ENCODE measurements around the gene SNX21.

DNA sequence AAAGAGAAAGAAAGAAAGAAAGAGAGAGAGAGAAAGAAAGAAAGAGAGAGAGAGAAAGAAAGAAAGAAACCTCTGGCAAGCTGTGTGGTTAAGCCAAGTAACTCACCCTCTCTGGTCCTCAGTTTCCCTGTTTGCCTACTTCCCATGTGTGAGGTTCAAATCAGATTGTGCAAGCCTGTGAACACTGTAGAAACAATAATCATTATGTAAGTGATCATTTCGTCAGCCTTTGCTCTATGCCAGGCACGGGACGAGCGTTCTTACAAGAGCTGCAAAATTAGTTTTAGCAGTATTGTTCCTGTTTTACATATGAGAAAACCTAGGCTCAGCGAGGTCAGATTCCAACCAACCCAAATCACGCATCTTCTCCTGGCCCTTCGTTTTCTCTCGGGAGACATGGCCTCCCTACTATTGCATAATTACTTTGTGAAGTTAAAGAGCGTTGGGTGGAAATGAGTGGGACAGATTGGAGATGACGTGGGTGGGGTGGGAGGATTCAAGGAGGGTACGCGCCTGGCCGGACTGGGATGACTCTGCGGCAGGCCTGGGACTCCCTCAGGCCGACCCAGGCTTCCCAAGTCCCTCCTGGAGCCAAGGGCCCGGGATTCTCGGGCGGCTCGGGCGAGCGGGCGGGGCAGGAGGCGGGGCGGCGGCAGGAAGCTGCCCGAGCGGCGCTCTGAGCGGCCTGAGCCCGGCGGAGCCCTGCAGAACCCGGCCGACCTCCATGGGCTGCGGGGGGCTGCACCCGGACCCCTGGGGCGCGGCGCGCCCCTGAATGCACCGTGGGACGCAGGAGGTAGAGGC is at the start of gene SNX21:
Gene SNX21, plus strand, starts transcription at position 655 of the 804 bp plus-strand sequence.
- PRO-cap = bidirectional peak, plus-strand start at position 707 of the sequence, minus-strand start at position 584 of the sequence

GRCh38 chr20:45902209-45902774 is 9.7 kb downstream of the PLTP start:
- PRO-cap = no peak

- PRO-cap = no peak
These were observed 6.3 kb upstream of the PLTP start for GRCh38 chr20:45918187-45918733.

DNA sequence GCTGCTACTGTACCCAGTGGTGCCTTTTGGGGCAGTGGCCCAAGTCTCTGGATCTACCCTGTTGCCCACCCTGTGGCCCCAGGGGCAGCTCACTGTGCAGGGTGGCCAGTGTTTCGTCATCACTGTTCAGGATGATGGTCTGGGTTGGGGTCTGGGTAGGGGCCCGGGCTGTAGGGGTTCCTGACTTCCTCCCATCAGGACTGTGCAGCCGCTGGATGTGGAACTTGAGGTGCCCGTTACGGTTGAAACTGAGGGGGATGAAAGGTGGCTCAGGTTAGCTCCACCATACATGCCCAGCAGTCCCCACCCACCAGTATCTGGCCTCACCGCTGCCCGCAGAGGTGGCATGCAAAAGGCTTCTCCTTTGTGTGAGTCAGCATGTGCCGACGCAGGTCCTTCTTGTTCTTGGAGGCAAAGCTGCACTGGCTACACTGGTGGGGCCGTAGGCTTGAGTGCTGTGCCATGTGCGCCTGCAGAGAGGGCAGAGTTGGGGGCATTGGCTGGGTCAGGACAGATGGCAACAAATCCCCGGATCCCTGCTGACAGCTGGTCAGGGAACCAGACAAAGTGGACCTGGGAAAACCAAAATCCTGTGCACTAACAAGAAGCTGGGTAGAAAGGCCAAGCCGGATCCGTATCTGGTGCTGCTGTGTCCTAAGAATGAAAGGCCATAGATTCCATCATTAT is 15.8 kb downstream of the PCIF1 start:
- PRO-cap = no peak

DNA sequence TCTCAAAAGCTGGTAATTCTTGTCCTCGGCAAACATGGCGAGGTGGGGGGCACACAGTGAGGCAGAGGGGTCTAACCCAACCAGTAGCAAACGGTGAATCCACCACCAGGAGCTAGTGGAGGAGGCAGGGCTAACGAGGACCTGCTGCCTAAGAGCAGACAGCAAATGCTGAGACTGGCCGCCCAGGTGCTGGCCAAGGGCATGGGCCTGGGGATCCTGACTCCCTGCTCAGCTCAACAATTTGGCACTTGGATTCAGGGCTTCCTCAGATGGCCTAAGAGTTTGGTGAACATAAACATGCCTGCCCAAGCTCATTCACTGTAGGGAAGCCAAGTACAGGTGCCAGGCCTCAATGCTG is 18.4 kb downstream of the PCIF1 start:
- PRO-cap = no peak

- PRO-cap = no peak
These were observed 19.5 kb downstream of the NCOA5 start for GRCh38 chr20:46070060-46070890.

DNA sequence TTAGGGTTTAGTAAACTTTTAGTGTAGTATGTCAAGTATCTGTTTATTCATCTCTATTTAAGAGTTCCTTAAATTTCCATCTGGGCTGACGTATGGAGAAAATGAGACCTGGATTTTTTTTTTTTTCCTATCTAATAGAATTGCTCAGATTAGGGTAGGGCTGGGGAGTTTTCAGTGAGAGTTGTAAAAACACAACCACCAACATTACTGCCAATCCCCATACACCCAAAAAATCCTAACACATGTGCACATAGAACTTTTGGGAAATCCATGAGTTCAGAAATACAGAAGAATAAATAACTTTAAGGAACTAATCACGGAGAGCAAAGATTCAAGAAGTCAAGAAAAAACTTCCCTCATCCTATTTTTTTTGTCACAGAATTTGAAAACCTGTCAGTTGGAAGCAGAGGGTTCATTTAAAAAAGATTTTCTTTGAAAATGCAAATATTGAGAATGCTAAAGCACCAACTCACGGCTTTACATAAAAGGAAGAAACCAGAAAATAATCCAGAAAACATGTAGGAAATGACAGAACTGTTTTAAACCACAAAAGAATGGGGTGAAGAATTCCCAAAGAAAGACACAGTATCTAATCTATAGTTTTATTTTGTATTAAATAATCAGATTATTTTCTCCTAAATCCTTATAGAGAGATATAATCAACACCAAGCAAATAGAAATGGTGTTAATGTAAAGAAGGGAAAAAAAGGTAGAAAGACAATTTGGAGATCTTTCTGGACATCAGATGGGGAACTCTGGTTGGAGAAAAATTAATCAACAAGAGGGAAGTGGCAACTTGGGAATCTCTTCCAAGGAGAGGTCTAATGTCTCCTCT is 7.9 kb downstream of the NCOA5 start:
- PRO-cap = no peak

- PRO-cap = no peak
These were observed 386 bp downstream of the CD40 start for GRCh38 chr20:46118484-46118916.

DNA sequence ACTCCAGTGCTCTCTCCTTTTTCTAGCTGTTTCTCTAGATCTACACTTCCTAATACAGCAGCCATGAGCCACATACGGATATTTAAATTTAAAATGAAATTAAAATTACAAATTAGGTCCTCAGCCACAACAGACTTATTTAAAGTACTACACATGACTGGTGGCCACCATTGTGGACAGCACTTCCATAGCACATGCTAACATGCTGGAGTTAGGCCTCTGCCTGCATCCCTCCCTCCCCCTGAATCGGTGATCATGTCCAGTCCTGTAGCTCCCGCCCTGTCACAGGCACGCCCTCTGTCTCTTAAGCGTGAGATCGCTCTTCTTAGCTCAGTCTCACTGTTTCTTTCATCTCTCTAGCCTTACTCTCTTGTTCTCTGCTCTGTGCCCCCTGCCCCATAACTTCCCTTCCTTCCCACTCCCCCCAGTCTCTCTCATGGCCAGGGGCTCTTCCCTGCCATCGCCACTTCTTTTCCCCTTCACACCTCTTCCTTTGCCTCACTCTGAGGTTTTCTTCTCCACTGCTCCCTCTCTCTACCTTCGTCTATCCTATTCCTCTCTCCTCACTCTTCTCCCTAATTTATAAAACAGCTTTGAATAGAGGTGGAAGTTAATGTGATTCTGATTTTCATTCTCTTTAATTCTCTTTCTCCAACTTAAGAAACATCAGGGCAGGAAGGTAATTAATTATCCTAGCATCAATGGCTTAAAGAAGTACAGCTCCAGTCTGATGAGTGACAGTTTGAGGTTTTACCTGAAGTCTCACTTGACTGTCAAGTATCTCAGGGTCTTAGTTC is 13.4 kb upstream of the SLC35C2 start:
- PRO-cap = no peak

DNA sequence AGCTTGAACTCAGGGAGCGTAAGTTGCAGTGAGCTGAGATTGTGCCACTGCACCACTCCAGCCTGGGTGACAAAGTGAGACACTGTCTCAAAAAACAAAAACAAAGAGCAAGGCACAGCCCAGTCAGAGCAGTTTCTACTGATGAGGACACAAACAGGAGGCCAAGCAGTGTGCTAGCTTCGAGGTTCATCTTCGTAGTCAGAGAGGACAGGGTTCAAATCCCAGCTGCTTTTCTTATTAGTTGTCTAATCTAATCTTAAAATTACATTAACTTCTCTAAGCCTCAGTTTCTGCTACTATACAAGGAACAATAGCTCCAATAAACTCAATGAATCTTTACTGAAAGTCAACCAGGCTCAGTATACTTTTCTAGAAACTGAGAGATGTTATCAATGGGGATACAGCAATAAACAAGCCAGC is 1.5 kb downstream of the TP53RK start:
- PRO-cap = no peak

GRCh38 chr20:47318019-47318827 is 38.3 kb downstream of the ZMYND8 start:
- PRO-cap = unidirectional peak, plus-strand start at chr20:47318230; bidirectional peak, plus-strand start at chr20:47318291, minus-strand start at chr20:47318329; bidirectional peak, plus-strand start at chr20:47318653, minus-strand start at chr20:47318737

DNA sequence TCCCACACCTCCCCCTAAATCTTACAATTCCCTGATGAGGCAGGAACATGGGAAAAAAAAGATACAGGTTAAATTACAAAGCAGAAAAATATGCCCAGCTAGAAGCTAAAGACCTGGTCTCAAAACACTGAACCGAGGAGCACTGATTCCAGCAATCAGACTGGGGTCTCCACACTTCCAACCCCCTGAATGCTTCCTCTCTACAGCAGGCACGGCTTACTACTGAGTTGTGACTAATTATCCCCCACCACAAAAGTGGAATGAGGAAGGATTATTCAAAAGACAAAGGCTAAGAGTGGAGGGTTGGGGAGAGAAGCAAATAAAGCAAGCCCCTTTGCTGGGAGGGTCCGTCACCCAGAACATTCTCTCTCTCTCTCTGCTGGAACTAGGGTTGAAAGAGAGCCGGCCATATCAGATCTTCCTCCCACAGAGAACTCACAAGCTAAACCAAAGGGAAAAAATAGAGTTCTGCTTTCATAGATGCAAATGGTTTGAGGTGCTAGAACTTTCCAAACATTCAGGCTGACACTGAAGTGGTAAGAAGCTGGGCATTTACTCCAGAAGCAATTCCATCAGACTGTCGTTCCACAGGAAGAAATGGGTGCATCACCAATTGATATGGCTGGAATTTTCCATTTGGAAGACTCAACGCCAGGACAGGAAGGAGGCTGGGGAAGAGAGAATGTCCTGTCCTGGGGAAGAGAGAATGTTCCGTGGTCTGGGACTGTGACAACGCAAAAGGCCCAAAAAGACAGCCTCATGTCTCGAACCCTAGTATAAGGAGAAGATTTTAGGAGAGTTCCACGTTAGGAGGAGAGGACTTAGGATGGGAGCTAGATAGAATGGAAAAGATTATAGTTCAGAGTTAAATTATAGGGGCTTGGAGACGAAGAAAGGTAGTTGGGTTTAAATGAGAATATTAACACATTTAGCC is 7.9 kb downstream of the ZMYND8 start:
- PRO-cap = bidirectional peak, plus-strand start at position 362 of the sequence, minus-strand start at position 224 of the sequence

DNA sequence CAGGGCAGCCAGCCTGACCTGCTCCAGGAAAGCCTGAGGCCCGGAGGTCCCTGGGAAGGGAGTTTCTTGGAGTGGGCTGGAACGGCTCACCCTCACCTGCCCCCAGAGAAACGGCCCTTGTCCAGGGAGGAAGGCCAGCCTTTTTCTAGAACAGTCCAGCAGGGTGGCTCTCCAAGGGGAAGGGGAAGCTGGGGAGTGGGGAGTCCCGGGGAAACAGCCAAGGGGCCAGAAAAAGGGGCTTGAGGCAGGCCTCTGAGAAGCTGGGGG is 440 bp upstream of the ZMYND8 start:
- PRO-cap = no peak

GRCh38 chr20:47610373-47610811 is 108.7 kb downstream of the NCOA3 start:
- PRO-cap = no peak

- PRO-cap = no peak
These were observed 123.7 kb downstream of the SULF2 start for GRCh38 chr20:47661645-47661917.

- PRO-cap = no peak
These were observed 45.3 kb downstream of the SULF2 start for GRCh38 chr20:47739855-47740573.

GRCh38 chr20:47757026-47757723 is 28.1 kb downstream of the SULF2 start:
- PRO-cap = no peak

- PRO-cap = no peak
These were observed 191.5 kb downstream of the PREX1 start for GRCh38 chr20:48636195-48636845.

DNA sequence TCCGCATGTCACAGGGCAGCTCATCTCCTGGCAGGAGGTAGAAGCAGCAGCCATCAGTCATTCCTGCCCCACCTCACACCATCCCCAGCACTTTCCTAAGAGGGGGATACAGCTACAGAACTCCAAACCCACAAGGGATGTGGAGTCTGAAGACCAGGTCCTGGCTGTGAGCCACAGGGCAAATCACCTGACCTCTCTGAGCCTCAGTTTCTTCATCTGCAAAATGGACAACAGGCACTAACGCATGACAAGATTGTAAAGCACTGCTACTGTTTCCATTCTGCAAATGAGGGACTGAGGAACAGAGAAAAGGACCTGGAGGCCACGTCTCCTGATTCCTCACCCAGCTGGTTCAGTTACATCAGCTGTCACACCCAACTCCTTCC is 185.3 kb downstream of the PREX1 start:
- PRO-cap = no peak

DNA sequence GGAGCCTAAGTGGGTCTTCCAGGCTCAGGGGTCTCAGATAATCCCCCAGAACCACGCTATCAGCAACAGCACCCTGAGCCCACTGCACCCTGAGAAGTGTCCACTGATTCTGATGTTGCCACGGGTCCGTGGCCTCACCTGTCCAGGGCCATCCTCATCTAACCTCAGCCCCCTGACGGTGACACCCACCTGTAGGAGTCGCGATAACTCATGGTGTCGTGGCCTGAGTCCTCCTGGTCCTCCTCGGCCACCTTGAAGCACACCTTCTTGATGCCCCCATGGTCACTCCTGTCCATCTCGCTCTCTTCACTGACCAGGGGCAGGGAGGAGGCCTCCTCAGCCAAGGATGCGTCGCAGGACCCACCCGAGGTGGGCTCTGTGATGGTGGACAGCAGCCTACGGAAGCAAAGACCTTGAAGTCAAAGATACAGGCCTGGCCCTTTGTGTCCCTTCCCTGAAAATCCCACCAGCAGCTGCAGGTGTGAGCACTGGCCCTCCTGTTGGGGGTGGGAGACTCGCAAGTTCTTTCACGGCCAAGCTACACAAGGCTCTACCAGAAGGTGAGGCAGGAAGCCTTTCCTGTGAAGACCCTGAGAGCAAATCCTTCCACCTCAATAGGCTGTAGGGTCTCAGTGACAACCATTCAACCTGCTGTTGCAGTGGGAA is 182.0 kb downstream of the PREX1 start:
- PRO-cap = no peak